ENCODE measurements around a stretch of chr6.

- PRO-cap = no peak
- RAMPAGE, long total RNA, 2 experiments = no peak in any of the 2 experiments
Measured at GRCh38 chr6:180091-180631, 112.1 kb upstream of the DUSP22 start.

DNA sequence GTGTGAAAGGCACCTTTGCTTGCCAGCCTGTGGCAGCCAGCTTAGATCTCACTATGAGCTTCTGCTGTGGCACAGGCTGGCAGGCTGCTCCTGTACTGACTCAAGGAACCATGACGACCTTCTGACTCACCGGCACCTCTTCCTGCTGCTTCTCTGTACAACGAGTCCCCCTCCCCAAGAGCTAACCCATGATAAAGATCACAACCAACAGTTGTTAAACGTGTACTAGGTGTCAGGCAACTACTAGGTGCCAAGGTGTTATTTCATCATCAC, 76.7 kb upstream of the DUSP22 start:
- PRO-cap = no peak
- RAMPAGE, long total RNA, 2 experiments = no peak in any of the 2 experiments

- PRO-cap = no peak
- RAMPAGE, long total RNA, 2 experiments = no peak in any of the 2 experiments
Measured at GRCh38 chr6:362361-363122, 29.0 kb upstream of the IRF4 start.

- PRO-cap = no peak
- RAMPAGE, long total RNA, 2 experiments = no peak in any of the 2 experiments
Measured at GRCh38 chr6:390969-391467, 534 bp upstream of the IRF4 start.

DNA sequence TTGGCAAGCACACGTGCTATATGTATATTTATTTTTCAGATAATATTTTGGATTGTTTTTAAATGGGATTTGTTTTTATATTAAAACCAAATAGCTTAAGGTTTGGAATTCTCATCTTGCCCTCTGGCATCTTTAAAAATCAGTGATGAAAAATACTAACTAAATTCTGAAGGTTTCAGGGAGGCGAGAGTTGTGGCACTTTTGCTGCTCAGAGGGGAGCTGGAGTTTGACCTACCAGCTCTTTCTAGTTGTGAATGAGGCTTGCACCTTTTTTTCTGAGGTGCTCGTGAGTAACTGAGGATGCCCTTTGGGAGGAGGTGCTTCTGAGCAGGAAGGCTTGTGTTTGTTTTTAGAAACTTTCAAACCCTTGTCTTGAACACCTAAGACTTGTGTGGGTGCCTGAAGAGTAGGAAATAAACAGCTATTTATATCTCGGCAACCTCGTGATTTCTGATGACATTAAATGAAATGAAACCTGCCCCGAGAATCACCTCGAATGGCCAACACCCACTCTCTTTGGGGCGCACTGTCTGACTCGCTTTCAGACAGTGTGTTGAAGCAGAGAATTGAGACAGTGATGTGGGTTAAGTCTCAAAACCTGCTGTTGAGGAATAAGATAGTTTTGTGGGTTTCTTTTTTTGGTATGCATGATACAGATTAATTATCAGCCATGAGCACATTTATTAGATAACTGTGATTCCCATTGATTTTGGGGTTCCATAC, 8.2 kb downstream of the IRF4 start:
- PRO-cap = no peak
- RAMPAGE, long total RNA, 2 experiments = no peak in any of the 2 experiments

DNA sequence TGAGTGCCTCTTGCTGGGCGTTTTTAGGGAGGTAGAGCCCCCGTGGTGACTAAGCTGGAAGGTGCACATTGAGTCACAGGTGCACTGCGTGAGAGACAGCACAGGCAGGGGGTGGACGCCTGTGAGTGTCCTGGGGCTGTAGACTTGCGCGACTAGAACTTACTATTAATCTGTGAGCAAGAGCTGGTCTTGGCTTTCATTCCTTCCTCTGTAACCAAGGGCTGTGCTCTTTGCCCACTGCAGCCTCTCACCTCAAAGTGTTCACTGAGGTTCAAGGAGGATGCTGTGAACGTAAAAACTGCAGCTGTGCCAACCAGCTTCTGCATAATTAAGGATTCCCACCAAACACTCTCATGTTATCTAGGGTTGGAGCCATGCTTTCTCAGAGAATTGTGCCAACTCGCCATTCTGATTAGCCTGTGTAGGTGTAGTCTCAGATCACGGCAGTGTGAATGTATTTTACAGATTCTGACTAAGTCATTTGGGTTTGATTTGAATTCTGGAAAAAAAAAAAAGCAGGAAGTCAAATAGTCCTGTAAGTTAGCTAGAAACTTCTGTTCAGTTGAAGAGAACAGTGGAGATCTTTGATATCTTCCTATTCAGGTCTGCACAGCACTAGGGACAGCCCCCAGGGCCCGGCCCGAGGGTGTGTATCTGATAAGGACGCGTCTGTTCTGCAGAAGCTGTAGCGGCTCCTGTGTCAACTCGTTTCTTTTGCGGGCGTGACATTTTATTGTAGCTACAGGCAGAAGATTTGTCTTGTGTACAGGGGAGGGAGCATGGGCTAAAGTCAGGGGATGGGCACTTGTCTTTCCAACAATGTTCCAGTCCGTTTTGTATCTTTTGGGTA, 12.1 kb downstream of the IRF4 start:
- PRO-cap = no peak
- RAMPAGE, long total RNA, 2 experiments = no peak in any of the 2 experiments

- PRO-cap = no peak
- RAMPAGE, long total RNA, 2 experiments = no peak in any of the 2 experiments
Measured at GRCh38 chr6:444853-445290, 53.3 kb downstream of the IRF4 start.

DNA sequence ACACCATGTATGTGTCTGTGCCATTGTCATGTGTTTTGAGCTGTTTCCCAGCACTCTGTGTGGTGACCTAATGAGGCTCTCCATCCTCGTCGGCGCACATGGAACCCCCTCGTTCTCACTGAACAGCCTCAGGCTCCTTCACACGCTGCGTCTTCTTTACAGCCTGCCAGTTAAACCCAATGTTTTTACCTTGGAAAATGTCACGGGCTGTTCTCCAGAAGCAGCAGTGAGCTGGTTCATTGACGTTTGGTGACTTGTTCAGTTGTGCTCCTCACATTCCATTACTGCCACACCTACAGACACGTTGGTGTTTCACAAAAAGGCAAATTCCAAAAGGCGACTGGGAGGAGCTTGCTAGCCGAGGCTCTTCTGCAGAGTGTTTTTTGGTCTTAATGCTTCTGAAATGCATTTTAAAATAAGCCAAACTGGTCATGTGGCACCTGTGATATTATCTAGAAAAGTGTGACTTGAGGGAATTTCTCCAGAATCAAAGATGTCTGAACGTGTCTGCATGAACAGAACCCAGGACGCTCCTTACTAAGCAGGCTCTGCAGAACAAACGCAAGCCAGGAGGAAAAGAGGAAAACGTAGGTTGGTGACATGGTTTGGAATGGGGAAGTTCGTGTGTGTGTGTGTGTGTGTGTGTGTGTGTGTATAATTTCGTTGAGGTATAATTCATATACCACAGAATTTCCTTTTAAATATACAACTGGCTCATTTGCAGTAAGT, 200.8 kb upstream of the FOXQ1 start:
- PRO-cap = no peak
- RAMPAGE, long total RNA, 2 experiments = no peak in any of the 2 experiments

DNA sequence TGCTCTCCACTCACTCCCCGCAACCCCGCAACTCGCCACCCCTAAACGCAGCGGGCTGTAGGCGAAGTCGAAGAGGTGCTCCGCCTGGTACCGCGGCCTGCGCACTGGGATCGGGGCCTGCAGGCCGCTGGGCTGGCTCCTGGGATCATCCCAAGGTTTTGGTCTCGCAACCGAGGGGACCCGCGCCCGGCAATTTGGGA, 4.7 kb upstream of the FOXF2 start:
- PRO-cap = no peak
- RAMPAGE, long total RNA, 2 experiments = no peak in any of the 2 experiments

- PRO-cap = no peak
- RAMPAGE, long total RNA, 2 experiments = no peak in any of the 2 experiments
Measured at GRCh38 chr6:1394293-1395348, 5.2 kb downstream of the FOXF2 start.

DNA sequence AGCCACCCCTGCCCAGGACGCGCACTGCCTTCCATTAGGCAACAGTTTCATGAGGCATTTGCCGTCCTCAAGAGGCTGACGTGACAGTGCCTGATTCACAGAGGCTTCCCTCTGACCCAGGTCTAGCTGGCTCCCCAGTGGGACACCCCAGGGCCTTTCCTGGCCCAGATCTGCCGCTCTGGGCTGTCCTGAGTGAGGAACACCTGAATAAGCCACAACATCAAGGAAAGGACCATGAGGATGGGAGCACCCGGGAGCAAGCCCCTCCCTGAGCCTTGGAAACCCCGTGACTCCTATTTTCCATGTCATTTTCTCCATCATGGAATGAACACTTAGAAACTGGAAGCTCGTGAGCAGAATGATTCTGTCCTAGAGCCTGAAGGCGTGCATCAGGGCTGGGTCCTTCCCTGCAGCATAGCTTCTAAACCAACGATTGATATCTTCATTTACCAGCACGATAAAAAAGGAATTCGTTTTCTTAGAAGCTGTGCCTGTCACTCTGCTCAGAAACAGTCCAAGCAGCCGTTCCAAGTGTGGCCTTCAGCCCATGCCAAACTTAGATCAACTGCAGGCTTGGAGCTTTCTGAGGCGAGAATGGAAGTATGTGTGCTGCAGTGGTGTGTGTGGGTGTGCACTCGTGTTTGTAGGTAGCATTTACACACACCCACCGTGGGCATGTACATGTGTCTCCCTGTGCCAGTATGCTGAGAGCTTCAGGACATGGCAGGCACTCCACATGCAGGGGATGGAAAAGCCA, 83.2 kb upstream of the FOXC1 start:
- PRO-cap = no peak
- RAMPAGE, long total RNA, 2 experiments = no peak in any of the 2 experiments

GRCh38 chr6:1601405-1601857, 8.3 kb upstream of the FOXC1 start:
- PRO-cap = no peak
- RAMPAGE, long total RNA, 2 experiments = no peak in any of the 2 experiments

DNA sequence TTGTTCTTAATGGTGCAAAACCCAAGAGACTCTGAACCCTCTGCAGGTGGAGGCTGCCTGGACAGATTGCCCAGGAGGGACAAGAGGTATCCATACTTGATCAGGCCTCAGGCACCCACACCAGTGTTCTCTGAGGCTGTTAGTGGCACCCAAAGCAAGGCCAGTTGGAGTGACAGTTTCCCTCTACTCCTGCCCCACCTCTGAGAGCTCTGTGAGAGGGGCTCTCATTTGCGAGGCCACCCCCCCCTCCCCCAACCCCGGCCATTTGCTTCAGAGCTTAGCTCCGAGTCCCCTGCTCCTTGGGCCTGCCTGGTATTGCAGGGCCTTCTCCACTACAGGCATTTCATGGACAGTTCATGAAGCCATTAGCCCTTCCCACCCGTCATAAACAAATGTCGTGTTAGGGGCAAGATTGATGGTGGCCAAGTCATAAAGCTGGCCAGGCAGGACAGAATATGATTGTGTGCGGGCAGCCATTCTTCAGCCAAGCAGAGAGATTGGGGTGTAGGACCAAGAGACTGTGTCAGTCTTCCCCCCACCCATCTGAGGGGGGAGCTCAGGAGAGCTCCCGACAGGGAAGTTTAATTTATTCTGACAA, 7.0 kb downstream of the FOXC1 start:
- PRO-cap = no peak
- RAMPAGE, long total RNA, 2 experiments = no peak in any of the 2 experiments

- PRO-cap = no peak
- RAMPAGE, long total RNA, 2 experiments = no peak in any of the 2 experiments
Measured at GRCh38 chr6:1695615-1695985, 85.9 kb downstream of the FOXC1 start.

DNA sequence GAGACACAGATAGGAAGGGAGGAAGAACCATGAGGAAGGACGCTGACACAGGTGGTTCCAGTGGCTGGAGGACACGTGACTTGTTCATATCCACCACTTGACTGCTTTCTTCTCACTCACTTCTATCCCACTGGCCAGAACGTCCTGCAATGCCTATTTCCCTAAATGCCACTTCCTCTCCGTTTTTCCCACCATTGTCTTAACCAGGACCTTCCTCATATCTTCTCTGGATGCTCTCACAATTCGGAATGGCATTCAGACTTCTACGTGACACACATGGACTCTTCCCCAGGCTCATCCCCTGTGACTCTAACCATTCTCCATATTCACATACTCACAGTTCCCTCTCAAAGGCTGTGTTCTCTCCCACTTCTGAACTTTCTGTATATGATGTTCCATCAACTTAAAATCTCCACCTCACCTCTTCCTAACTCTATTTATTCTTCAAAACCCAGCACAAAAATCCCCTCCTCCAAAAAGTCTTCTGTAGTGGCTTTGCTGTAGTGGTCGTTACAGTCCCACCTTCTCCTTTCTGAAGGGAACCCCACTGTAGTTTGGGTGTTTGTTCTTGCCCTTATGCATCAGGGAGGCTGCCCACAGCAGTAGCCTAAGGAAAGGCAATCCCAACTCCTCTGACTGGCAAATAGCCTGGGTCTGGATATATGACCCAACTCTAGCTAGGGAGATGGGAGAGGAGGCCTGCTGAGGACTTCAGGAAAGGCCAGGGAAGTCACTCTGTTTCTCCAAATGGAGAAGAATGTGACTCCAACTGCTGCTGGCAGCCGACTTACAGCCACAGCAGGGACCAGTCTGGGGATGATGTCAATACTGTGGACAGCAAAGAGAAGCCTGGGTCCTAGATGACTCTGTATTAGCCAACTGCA, 232.3 kb downstream of the FOXC1 start:
- PRO-cap = no peak
- RAMPAGE, long total RNA, 2 experiments = no peak in any of the 2 experiments

DNA sequence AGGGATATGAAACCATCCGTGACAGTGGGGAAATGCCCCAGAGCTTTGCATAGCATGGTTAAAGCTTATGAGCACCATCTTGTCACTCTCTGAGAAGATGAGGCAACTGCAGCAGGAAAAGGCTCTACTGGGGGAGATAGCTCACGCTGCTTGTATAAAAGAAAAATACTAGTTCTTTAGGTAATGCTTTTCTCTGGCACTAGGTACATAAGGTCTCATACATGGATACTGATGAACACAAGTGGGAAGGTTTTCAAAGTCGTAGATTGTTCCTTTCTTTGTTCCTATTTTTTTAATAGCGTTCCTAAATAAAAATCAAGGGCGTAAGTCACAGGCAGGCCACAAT, 259.3 kb downstream of the FOXC1 start:
- PRO-cap = no peak
- RAMPAGE, long total RNA, 2 experiments = no peak in any of the 2 experiments

DNA sequence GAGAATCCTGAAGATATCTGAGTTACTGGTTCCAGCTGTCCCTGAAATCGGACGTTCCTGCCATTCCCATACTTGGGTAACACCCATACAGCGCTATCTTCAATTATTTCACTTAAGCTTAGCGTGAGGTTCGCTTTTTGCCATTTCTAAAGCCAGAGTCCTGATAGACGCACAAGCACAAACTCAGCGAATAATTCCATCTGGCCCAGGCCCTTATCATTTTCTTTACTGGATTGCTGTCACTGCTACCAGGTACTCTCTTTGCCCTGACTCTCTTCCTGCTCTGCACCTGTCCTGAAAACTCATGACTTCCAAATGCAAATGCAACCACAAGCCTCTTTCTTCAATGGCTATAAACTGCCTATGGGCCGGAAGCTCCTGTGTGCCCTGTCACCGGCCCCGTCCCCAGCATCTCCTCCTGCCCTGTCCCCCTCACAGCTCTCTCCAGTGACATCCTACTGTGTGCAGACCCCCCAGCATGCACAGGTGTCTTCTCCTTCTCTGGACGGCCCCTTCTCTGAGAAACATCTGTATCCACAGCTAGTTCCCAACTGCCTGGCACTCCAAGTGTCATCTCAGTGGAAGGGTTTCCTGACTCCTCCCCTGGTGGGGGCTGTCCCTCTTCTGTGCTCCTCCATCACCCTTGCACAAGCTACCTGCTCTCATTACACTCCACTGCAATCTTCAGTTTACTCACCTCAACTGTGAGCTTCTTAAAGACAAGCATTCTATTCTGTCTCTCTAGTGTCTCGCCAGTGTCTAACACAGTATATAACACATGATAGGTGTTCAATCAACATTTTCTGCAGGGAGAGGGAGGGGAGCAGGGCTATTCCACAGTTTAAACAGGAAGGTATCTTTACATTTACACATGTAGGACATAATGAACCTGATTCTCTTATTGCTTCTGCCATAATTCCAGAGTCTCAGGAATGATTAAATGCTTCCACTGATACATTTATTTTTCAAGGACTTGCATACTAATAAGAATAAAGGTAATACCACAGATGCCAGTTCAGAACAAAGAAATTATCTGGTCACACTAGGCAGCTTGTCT, 302.4 kb downstream of the GMDS start:
- PRO-cap = no peak
- RAMPAGE, long total RNA, 2 experiments = no peak in any of the 2 experiments

DNA sequence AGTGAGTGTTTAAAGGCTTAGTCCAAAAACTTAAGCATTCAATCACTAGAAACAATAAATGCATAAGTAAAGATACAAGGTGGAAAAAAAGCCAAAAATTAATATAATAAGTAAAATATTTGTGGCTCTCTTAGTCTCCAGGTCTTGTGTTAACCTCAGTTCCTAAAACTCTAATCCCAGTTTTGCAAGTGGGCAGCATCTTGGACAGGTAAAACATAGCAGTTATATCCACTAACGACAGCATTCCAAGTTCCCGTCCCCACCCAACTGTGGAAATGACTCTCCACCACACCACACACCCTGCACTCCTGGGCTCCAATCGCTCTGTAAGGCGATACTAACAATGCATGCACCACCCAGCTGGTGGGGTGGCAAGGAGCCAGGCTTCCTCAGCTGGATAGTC, 223.9 kb downstream of the GMDS start:
- PRO-cap = no peak
- RAMPAGE, long total RNA, 2 experiments = no peak in any of the 2 experiments

DNA sequence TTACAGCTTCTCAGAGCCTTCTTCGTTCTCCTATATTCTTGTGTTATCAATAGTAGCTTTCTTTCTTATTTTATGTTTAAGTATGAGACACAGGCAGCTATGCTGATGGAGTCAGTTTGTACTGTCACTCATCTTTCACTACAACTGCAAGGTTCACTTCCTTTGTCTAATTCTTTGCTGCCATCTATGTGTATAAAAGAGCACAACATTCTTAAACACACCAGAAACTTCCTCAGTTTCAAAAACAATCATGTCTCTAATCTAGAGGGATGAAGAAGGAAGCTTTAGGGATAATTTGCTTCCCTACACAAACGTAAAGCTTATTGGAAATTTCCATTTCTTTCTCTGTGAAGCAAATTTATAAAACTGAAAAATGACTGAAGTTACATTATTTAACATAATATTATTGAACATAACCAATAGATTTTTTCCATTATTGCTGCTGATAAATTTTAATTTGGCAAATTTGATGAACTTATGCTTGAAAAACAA, 141.1 kb downstream of the GMDS start:
- PRO-cap = no peak
- RAMPAGE, long total RNA, 2 experiments = no peak in any of the 2 experiments

- PRO-cap = no peak
- RAMPAGE, long total RNA, 2 experiments = no peak in any of the 2 experiments
Measured at GRCh38 chr6:2110249-2110905, 135.0 kb downstream of the GMDS start.

Measured in breast epithelium (tissue), 2 donors.